ENCODE results near the gene TEAD4.

GRCh38 chr12:2051998-2052914, 531 bp upstream of the CACNA1C start:
- PRO-cap = bidirectional peak, plus-strand start at chr12:2053025, minus-strand start at chr12:2052857

GRCh38 chr12:2255702-2256078, 202.9 kb downstream of the CACNA1C start:
- PRO-cap = no peak

DNA sequence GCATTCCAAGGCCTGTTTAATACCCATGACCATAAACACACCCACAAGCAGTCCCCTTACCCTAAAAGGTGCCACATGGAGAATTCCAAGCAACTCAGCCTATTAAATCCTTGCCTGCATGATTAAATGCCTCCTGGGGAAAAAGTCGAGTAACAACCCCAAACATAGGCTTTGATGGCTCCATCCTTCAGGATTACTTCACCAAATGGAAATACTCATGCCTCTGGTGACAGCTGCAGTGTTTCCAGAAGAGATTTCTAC, 269.3 kb upstream of the FKBP4 start:
- PRO-cap = no peak

DNA sequence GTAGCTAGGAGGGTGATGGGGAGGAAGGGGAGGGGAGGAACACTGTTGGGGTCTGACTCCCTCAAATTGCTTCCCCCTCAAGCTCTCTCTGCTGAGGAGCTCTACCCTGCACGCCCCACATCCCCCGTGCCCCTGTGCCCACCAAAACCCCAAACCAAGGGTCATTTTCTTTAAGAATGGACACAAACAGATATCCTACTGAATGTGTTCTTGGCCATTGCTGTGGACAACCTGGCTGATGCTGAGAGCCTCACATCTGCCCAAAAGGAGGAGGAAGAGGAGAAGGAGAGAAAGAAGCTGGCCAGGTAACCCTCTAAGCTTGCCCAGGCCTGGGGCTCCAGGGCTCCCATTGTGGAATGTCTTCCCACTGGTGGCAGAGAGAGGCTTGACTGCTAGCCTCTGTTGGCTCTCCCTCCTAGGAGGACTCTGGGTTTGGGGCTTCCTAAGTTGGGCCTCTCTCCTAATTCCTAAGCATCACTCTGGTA, 210.4 kb upstream of the FKBP4 start:
- PRO-cap = no peak

DNA sequence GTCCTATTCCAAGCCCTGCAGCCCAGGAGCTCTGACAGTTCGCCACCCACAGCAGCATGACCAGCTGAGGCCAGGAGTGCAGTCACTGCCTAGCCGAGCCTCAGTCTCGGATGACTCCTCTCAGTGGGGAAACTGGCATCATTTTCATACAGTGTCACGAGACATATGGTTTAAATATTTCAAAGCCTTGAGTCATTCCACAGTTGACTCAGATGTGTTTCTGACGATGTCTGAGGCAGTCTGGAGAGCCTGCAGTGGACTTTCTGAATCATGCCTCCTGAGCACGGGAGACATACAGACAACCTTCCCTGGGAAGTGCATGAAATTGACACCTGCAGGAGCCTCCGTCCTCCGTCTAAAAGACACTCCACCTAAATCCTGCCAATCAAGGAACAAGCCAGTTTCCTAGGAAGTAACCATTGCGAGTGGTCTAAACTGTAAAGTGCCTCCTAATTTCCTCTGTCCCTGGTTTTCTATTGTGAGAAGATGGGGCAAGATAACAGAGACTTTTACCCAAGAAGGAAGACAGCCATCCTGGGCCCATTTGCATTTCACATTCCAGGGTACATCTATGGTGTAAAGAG, 180.9 kb upstream of the FKBP4 start:
- PRO-cap = no peak

GRCh38 chr12:2830222-2830883, 4.5 kb downstream of the NRIP2 start:
- PRO-cap = no peak

DNA sequence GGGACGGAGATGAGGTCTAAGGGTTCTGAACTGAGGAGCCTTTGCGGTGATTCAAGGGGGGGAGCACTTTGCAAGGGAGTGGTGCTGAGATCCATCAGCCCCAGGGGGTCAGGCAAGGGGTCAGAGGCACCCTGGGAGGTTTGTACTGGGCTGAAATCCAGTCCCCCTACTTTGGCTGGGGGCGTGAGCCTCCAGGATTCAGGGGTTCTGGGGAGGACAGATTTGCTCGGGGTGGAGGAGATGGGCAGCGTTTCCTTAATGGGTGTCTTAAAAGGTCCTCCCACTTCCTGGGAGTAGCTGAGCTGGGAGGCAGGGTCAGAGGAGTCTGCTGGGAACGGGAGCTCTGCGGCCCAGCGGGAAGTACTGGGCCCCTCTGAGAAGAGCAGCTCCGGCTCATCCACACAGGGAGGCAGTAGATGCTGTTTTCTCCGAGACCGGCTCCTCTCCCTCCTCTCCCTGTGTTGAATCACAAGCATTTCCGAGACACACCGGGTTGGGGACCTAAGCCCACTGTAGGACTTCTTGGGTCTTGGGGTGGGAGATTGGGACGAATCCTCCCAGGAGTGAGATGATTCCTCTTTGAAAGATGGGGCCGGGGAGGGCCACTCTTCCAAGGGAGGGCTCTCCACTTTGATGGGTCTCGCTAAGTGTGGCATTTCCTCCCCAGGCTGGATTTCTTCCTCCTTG, 2.2 kb upstream of the TEX52 start:
- PRO-cap = no peak

DNA sequence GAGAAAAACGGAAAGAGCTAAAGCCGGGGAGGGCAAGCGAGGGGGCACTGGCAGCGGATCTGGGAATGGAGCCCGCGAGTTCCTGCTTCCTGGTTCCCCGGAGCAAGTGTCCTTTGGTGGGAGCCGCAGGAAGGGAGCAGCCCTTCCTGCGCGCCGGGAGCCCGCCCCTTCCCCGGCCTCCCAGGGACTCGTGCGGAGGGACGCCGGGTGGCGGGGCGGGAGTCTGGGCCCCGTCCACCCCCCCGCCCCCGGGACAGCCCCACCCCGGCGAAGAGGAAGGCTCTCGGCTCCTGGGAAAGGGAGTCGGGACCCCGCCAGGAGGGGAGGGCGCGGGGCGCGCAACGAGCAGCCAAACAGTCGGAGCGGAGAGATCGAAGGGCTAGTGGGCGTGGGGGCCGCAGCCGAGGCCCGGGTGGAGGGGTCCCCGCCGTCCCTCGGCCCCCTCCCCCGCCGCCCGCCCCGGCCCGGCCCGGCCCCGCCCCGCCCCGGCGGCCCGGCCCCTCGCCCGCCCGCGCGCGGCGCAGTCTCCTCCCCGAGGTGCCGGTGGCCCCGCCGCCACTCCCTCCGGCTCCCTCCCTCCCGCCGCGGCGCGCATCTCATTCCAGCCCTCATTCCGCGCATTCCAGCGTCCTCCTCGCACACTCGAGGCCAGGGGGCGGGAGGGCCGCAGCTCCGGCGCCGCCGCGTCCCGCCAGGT, at the start of gene TEAD4:
Gene TEAD4 (plus strand): TSS at position 611 of the 697 bp plus-strand sequence.
- PRO-cap = unidirectional peak, plus-strand start at position 558 of the sequence; unidirectional peak, plus-strand start at position 611 of the sequence

DNA sequence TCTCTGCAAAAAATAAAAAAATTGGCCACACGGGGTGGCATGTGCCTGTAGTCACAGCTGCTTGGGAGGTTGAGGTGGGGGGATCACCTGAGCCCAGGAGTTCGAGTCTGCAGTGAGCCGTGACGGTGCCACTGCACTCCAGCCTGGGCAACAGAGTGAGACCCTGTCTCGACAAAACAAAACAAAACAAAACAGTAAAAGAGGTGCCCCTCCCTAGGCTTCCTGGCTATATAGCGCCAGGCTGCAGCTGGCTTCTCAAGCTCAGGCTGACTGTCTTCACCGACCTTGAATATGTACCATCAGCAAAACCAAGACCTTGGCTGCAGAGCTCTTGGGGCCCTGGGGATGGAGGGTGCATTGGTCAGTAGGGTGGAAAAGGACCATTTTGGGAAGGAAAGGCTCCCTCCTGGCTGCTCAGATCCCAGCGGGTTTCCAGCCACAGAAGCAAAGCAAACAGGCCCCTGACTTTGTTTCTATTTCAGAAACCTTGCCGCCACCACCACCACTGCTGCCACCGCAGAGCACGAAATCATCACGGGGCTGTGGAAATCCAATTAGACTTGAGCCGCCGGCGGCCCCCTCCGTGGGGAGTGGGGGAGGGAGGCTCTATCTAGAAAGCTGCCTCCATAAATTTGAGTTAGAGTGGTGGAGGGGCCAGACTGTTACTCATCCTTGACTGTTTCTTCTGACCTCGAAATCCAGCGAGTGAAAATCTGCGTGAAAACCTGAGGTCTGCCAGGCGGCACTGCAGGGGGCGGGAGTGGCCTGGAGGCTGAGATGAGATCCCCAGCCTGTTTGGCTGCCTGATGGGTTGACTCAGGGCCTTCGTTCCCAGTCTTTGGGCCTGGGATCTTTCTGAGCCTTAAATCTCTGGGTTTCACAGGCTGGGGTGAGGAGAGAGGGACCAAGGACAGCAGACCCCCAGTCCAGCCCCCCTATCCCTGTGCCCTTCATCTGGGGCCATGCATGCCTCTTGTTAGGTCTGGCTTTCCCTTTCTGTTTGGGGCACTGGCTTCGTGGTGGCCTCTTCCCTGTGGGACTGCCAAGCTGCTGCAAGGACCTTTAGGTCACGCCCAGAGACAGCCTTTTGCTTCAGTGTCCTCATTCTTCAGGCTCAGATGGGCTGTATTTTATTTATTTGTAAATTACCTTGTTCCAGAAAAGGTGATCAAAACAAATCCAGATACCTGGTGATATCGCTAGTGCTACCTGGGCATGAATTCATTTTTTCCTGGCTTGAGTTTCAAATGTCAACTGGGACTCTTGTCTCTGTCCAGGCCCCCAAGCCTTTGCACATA, 29.9 kb downstream of the TSPAN9 start:
- PRO-cap = no peak

GRCh38 chr12:3205778-3206631, 128.8 kb downstream of the TSPAN9 start:
- PRO-cap = no peak

DNA sequence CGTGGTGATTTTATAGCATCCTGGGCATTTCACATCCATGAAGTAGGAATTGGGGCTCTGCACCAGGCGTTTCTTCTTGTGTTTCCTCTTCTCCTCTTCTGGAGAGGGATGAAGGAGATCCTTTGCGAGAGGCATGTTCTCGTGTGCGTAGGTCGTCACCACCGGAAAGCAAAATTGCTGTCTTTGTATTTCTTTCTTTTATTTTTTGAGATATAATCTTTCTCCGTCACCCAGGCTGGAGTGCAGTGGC, 134.5 kb downstream of the TSPAN9 start:
- PRO-cap = no peak

DNA sequence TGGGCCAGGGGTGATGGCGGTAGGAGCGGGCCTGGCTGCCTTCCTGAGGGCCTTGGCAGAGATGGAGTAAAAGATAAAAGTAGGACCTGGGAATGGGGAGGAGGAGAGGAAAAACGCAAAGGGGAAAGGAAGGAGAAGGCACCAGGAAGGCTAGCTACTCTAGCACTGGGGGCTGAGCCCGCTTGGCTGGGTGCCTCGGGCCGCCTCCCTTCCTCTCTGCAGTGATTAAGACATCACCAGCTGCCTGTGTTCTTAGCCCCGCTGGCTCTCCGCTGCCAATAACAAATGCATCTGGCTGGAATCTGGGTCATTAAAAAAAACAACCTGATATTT, 141.3 kb downstream of the TSPAN9 start:
- PRO-cap = no peak

GRCh38 chr12:3218860-3219536, 141.8 kb downstream of the TSPAN9 start:
- PRO-cap = no peak

GRCh38 chr12:3252188-3252851, 175.1 kb downstream of the TSPAN9 start:
- PRO-cap = no peak

DNA sequence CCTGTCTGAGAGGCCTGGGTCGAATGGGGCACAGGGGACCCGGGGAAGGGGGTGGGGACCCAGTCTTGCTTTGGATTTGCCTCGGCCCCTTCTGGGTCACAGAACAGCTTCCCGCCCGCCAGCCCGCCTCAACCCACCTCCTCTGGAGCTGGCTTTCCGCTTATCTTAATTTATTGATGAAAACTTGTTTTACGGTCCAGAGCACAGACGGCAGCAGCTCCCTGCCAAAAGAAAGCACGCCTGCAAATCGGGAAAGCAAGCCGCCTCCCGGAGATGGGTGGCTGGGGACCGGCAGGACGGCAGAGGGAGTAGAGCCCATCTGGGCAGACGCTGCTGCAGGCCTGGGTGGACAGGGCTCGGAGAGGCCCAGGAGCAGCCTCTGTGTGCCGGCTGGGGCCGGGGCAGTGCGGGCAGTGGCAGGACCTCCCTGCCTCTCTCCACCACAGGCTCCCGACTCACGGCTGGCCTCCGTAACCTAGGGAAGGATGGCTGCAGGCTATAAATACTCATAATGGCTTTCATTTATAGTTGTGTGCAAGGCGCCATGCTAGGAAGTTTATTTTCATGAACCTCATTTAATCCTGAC, 187.1 kb downstream of the TSPAN9 start:
- PRO-cap = no peak

- PRO-cap = no peak
Observed at GRCh38 chr12:3310963-3311460, 180.0 kb upstream of the PRMT8 start.

- PRO-cap = no peak
Observed at GRCh38 chr12:3366014-3366553, 124.9 kb upstream of the PRMT8 start.

DNA sequence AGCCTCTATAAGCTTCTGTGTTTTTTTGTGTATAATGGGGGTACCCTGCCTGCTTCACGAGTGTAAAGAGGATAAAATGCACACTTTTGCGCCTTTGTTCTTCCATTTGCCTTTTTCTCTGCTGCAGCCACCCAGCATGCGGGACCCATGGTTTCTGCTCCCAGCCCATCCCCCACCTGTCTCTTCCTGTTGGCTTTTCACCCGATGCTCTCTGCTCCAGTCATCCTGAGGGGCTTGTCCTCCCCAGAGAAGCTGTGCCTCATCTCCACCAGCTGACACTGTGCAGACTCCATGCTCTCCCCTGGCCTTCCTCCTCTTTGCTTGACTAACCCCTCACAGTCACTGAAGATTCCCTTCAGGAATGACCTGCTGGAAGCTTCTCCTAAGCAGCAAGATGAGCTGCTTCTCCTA, 16.7 kb upstream of the PRMT8 start:
- PRO-cap = unidirectional peak, plus-strand start at position 113 of the sequence

- PRO-cap = no peak
Observed at GRCh38 chr12:3704618-3705244, 48.2 kb downstream of the CRACR2A start.

GRCh38 chr12:4293377-4294416, 20.1 kb downstream of the CCND2 start:
- PRO-cap = no peak